SUDHL5 (cell line): ENCODE measurements around a stretch of chr3.

DNA sequence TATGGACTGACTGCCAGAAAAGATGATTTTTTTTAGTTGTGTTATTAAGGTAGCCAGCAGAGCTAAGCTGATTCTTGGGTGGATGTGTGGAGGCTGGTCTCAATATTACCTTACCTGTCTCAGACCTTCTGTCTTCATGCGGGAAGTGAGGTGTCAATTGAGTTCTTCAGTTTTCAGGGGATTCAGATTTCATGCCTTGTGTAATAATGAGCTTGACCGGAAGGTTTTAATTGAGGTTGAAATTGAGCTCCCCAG, 54.7 kb downstream of the PSMD6 start:
- PRO-cap, result no peak

DNA sequence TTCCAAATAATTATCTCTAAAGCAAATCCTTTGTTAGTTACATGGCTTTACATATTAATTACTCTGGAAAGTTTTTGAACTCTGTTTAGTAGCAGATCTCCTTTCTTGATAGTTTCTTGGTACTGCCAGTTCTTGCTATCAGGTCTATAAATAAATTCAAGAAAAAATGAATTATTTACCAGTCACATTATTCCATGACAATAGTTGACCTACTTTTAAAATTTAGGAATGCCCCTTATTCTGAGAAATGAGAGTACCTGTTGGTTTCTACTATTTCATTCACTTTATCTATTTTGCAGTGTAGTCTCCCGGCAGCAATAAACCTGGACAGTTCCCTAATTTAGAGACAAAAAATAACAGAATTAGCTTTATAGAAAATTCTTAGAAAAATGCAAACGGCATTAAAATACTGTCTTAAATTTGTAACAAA, 12.7 kb downstream of the PSMD6 start:
- PRO-cap, result no peak

DNA sequence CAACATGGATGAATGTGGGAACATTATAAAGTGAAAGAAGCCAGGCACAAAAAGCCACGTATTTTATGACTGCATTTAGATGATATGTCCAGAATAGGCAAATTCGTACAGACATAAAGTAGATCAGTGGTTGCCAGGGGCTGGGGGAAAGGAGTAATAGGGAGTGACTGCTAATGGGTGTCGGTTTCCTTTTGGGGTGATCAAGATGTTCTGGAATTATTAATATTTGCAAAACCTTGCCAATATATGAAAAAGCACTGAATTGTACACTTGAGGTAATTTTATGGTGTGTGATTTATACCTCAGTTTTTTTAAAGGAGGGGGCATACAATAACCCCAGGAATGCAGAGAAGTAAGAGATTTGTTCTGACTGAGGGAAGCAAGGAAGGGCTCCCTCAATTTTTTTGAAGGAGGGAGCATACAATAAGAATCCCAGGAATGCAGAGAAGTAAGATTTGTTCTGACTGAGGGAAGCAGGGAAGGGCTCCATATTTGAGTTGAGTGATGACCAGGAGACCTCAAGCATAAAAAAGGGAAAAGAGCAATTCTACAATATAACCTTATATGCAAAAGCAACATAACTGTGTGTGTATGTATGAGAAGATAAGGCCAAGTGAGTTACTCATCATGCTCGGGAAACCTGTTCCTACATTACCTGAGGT, 6.2 kb downstream of the PSMD6 start:
- PRO-cap, result no peak

- PRO-cap, result no peak
Measured at GRCh38 chr3:64092692-64093033, 69.4 kb upstream of the PSMD6 start.

DNA sequence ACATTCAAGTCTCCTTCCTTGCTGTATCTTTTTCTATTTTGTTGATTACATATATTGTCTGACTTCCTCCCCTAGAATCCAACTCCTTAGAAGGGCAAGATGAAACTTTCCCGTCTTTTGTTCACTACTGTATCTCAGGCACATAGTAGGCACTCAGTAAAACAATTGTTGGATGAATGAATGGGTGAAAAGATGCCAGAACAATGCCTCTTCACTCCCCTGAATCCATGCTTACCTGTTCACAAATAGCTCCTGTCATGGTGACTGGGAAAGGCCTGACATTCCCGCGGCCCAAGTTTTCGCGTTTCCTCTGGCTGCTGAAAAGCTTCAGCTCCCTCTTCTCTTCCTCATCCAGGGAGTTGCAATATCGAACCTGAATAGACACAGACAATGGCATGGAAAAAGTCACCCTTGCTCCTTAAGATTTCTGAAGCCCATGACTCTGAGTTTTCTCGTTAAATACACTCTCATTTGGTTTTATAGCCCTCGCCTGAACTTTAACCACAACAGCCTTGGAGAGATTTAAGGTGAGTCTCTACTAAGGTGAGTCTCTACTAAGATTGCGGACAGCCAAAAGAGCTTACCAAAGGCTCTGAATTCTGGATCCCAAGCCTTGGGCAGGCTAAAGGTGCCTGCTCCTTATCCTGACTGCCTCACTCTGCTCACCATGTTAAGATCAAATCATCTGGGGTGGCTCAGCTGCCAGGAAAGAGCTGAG, 65.4 kb downstream of the PRICKLE2 start:
- PRO-cap, result no peak

- PRO-cap, result no peak
Measured at GRCh38 chr3:64209233-64209978, 15.9 kb downstream of the PRICKLE2 start.

DNA sequence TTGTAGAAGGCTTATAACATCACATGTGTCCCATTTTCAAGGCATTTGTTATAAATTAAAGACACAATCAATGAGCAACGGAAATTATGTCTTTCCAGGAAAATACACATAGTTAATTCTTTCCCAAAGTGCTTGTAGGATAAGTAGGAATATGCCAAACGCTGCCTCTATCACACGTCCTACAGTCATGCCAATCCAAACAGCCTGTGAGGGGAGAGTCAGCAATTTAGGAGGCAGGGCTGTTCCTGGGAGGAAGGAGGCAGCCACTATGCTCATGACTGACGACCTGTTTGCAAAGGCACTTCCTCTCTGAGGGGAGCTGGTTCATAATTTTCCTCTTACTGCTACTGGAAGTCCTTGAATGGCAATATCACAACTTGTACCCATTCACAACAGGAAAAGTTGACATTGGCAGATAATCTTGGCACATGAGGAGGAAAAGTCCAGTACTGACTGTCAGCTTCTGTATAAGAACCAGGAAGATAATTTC, 267.1 kb upstream of the ADAMTS9 start:
- PRO-cap, result no peak

DNA sequence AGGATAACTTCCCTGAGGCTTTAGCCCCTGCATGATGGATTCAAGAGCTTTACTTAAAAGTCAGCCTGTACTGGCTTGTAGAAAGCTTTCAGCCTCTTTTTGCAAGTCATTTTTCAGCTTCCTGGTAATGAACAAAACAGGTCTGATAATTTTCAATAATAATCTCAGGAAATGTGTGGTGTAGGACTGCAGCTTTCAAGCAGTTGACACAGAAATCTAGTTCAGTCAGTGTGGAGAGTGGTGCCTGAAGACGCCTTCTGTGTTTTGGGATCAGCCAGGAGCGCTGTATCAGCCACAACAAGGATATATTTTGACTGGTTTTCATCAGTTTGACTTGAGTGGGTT, 332.4 kb upstream of the ADAMTS9 start:
- PRO-cap, result no peak

- PRO-cap, result no peak
Measured at GRCh38 chr3:65412463-65413092, 626.1 kb downstream of the MAGI1 start.

DNA sequence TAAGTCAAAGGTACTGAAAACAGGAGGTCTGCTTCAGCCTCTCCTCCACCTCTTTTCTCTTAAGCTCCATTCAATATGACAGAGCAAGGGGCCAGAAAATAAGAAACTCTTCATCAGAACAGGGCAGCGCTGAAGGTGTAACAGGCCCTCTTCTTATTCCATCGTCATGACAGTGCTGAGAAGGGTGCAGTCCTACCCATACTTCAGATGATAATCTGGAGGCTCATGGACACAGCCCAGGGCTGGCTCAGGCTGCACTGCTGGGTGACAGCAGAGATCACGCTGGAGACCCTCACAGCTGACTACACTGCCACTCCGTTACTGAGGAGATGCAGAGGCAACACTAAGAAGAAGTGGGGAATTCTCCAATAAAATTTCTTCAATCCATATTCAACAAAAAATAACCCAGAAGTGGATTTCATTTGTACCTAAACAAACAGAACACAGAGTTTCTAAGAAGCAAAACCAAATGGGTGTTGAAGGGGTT, 623.4 kb downstream of the MAGI1 start:
- PRO-cap, result no peak

GRCh38 chr3:65862347-65863107, 176.2 kb downstream of the MAGI1 start:
- PRO-cap, result no peak

DNA sequence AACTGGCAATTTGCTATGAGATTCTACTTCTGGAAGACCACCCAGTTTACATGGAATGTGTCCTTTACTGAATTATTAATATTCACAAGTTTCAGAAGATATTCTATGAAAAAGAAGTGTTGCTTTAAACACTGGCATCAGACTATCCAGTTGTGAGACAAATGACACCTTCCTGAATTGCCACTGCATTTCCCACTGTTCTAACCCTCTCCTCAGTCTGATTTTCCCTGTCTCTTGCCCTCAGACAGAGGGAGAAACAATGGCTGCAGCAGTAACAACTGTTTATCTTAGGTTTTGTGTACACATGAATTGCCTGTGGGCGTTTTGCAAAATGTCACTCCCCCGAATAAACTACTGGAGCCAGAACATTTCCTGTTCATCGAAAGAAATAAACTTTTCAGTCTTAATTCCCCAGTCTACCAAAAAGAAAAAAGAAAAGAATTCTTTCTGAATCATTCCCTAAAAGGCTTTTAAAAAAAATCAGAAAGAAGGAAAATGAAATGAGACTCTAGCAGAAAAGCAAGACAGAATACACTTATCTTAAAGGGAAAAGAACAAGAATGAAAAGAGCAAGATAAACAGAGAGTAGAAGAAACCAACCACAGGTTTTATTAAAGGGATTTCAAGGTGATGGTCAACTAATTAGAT, 155.1 kb downstream of the MAGI1 start:
- PRO-cap, result no peak

DNA sequence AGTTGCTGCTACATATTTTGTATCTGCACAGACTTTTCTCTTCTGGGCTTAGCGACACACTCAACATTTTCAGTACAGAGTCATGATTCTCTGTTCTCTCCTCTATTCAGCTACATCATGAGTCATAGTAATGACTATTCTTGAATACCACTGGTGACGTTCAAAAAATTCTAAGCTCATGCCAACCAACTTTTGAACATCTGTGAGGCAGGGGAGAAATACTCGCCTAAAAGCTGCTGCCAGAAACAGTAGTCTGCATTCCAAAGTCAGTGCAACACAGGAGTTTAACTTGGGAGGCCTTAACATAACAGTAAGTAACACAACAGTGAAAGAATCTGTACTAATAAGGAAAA, 149.4 kb downstream of the MAGI1 start:
- PRO-cap, result no peak

- PRO-cap, result no peak
Measured at GRCh38 chr3:65977528-65978457, 60.9 kb downstream of the MAGI1 start.

DNA sequence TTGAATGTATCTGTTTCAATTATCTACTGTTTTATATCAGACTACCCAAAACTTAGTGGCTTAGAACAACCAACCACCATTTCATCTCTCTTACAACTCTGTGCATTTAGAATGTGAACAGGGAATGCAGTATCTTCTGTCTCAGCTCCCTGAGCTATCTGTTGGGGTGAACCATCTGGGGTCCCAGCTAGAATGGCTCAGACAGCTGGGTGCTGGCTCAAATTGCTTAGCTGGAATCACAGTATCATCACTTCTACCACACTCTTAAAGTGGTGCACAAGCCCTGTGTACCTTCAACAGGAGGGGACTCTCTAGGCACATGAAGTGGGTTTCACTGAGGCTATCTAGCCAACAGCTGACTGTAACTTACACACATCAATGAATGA, 44.2 kb downstream of the MAGI1 start:
- PRO-cap, result no peak

- PRO-cap, result no peak
Measured at GRCh38 chr3:66037541-66038263, 1.0 kb downstream of the MAGI1 start.

DNA sequence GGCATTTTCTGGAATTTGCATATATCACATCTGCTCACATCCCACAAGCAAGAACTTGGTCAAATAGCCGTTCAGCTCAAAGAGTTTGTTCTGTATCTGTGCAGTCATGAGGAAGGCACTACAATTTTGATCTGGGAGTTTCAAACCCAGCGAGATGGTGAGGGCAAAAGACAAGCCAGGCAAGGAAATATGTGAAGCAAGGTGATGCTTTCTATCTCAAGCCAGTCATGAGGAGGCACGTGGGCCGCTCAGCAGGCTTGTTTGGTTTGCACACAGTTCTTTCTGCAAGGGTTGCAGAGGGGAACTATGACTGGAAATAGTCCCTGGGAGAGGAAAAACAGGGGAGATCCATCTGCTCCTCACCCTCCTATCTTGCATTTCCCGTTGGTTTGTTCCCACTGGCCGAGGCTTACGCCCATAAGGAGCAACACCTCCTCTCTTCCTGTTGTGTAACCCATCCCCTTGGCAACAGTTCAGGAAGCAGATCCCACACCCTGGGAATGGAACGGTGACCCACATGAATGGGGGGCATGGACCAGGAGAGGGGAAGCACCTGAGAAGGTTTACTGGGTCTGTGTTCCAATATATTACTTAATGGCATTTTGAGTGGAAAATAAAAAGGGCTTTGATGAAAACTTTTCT, 72.1 kb upstream of the MAGI1 start:
- PRO-cap, result no peak

GRCh38 chr3:66195297-66195824, 25.4 kb upstream of the SLC25A26 start:
- PRO-cap, result no peak

DNA sequence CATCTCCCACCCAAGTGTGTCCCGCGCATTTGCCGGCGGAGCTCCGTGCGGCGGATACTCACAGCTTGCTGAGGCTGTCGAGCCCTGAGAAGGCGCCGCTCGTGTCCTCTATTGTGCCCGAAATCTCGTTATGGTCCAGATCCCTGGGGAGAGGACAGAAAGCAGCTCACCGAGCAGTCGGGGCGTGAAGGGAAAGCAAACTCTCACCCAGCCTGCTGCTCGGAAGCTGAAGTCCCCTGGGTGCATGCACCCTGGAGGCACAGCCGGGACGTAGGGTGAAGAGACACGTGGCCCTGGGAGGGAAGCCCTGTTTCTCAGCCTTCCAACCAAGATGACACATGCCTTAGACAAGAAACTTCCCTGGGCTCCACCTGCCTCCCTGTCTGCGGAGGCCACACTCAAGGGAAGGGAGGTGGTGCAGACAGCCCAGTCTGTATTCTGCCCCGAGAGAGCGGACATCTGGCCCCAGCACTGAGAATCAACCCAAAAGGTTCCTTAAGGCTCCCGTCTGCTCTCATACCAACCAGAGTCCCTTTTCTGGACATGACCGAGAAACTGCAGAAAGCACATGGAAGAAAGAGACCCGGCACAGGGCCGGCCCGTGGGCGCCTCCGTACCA, 95.6 kb downstream of the LRIG1 start:
- PRO-cap, result no peak

GRCh38 chr3:66432787-66432986, 68.1 kb downstream of the LRIG1 start:
- PRO-cap, result no peak